ENCODE data around the genes CBL, NECTIN1 and TLCD5.

DNA sequence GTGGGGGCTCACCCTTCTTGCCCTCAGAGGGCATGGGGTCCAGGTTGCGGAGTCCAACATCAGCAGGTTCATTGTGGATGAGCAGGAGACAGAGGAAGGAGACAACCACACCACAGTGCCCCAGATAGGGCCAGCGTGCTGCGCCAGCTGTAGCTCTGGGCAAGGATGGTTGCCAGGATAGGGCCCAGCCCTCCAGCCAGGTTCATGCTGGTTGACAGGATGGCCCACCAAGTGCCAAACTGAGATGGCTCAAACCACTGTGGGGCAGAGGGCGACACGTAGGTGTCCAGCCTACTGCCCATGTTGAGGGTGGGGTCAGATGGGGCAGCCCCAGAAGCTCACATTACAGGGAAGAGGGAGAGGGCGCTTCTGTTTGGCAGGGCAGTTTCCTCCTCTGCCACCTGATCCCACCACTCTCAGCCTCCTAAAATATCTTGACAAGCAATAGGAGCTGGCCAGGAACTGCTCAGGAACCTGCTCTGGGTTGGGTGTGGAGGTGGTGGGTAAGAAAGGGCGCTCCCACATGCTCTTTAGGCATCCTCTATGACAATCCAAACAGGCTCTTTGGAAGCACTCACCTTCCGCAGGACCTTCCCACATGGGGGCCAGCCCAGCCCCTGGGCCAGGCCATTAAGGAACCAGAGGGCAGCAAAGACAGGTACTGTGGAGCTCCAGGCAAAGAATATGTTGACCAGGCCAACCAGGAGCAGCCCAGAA, 9.2 kb downstream of the TRAPPC4 start:
- RRBS, 2 experiments: no CpG with 5 or more reads among the region's 8 CpGs

- RRBS, 2 experiments: 2 to 8% methylated on average over 22 to 24 of the region's 84 CpGs
Measured at GRCh38 chr11:119030092-119031271, 11.9 kb downstream of the TRAPPC4 start.

GRCh38 chr11:119093879-119094624, 1.2 kb downstream of the H2AX start:
- RRBS, 2 experiments: 1 to 4% methylated on average over 20 of the region's 52 CpGs

GRCh38 chr11:119113289-119114058, 6.3 kb downstream of the C2CD2L start:
- RRBS, 2 experiments: no CpG with 5 or more reads among the region's 13 CpGs

GRCh38 chr11:119205389-119206465, at the start of gene CBL:
Gene CBL, plus strand, starts transcription at chr11:119206339.
- RRBS, 2 experiments: 1 to 6% methylated on average over 33 of the region's 89 CpGs

- RRBS, 2 experiments: no CpG with 5 or more reads among the region's 9 CpGs
Measured at GRCh38 chr11:119305614-119306565, 11.0 kb downstream of the MCAM start.

- RRBS, 2 experiments: 5 to 7% methylated on average over 8 of the region's 44 CpGs
Measured at GRCh38 chr11:119316174-119316736, 675 bp downstream of the MCAM start.

- RRBS, 2 experiments: no CpG with 5 or more reads among the region's 7 CpGs
Measured at GRCh38 chr11:119372376-119372674, 9.2 kb downstream of the USP2 start.

GRCh38 chr11:119380394-119380863, 1.1 kb downstream of the USP2 start:
- RRBS, 2 experiments: no CpG with 5 or more reads among the region's 8 CpGs

DNA sequence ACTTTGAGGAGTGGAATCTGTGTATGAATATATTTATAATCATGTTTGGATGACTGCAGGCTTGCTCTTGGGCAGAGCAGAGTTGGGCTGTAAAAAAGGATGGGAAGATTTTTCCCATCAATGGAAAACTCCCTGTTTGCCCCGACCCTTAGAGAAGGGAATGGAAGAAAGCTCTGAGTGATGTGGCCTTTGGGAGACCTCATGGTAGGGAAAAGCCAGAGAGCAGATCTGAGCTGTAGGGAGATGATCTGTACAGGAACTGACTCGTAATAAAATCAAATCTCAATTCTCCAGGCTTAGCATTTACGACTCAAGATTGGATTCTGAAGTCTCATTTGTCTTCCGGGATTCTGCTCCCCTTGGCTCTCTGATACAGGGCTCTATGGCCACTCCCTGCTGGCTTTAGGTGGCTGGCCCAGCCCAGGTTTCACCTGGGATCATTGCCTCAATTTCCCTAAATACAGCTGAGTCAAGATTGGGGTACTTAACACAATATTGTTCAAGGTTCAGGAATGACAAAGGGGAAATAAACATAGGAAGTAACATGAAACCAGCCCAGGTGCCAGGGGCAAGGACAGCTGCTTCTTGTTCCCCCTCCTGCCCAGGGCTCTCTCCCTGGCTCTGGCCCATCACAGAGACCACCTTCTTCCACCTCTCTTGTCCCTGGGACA, 38.3 kb upstream of the THY1 start:
- RRBS, 2 experiments: no CpG with 5 or more reads among the region's 4 CpGs

- RRBS, 2 experiments: 48 to 52% methylated on average over 4 of the region's 19 CpGs
Measured at GRCh38 chr11:119699001-119699843, 29.8 kb downstream of the NECTIN1 start.

DNA sequence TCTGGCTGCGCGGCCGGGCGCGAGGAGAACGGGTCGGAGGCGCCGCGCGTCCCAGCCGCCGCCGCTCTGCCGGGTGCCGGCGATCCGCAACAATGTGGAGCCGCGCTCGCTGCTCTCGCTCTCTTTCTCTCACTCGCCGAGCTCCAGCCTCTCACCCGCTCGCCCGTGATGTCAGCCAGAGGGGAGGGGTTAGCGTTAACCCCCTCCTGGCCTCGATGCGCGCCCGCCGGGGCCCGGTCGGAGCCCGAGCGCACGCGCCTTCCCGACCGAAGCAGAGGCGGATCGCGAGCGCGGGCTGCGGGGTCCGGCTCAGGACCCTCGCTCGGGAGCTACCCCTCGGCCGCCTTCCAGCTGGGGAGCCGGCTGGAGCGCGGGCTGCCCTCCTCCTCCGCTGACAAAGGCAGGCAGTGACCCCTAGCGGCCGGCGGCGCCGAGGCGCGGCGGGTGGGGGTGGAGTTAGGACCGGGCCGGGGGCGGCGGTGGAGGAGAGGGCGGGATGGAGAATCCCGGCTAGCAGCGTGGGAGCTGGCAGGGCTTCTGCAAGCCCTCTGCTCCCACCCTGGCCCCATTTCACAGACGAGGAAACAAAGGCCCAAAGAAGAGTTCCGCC, at the start of gene NECTIN1:
Gene NECTIN1, minus strand, starts transcription at position 126 of the 610 bp plus-strand sequence.
- RRBS, 2 experiments: under 1 to 5% methylated on average over 53 of the region's 73 CpGs

DNA sequence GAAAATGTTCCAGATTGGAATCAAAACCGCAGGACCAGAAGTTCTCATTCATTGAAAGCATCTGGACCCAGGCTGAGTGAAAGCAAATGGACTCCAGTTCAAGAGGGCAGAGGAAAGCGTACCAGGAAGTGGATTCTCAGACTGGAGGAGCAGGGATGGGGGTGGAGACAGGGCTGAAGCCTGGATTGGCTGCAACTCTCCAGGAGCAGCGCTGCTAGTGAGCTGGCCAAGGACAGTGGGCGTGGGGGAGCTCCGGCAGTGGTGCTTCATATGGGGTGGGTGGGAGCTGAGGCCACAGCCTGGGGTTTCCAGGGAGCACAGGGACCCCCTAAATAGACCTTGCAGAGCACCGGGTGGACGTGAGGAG, 103.6 kb upstream of the NECTIN1 start:
- RRBS, 2 experiments: 24 to 56% methylated on average over 2 to 3 of the region's 7 CpGs

DNA sequence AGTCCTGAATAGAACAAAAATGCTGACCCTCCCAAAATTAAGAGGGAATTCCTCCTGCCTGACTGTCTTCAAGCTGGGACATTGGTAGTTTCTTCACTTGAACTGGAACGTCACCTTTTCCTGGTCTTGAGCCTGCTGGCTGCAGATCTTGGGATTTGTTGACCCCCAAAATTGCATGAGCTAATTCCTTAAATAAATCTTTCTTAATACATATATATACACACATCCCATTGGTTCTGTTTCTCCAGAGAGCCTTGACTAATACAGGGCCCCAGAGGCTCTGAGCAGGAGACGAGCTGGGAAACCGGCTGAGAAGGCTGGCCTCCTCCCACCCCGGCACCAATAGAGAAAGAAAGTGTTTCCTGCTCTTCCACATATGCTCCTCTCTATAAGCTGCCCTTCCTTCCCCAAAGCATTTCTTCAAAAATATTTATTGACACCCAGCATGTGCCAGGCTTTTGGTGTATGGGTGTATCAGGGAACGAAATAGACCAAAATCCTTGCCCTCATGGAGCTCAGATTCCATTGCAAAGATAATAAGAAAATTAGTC, 46.1 kb downstream of the TRIM29 start:
- RRBS, 2 experiments: no CpG with 5 or more reads among the region's 5 CpGs

- RRBS, 2 experiments: no CpG with 5 or more reads among the region's 17 CpGs
Measured at GRCh38 chr11:120128138-120129266, 9.4 kb downstream of the TRIM29 start.

DNA sequence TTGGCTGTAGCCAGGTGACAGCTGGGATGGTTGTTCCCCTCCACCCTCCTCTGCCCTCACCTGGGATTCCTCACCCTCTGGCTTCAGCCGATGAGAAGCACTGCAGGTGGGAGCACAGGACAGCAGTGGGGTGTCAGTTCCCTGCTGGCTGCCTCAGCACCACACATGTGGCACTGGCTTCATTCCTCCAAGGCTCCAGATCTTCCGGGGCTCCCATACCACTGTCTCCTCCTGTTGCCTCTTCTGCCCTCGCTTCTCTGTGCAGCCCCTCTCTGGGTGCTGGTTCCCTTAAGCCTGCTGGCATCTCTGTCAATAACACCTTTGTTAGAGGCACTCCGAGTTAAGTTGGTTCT, 6.3 kb upstream of the POU2F3 start:
- RRBS, 2 experiments: no CpG with 5 or more reads among the region's 4 CpGs

GRCh38 chr11:120279503-120279986, 39.6 kb downstream of the POU2F3 start:
- RRBS, 2 experiments: no CpG with 5 or more reads among the region's 8 CpGs

GRCh38 chr11:120289403-120289730, 35.7 kb upstream of the TLCD5 start:
- RRBS, 2 experiments: no CpG with 5 or more reads among the region's 7 CpGs

- RRBS, 2 experiments: 1 to 5% methylated on average over 44 to 47 of the region's 87 CpGs
Measured at GRCh38 chr11:120324707-120325942, at the start of gene TLCD5. Gene TLCD5, plus strand, starts transcription at chr11:120325299.